HGPS cell (cell line): ENCODE data around the genes NIPAL4 and SOX30.

DNA sequence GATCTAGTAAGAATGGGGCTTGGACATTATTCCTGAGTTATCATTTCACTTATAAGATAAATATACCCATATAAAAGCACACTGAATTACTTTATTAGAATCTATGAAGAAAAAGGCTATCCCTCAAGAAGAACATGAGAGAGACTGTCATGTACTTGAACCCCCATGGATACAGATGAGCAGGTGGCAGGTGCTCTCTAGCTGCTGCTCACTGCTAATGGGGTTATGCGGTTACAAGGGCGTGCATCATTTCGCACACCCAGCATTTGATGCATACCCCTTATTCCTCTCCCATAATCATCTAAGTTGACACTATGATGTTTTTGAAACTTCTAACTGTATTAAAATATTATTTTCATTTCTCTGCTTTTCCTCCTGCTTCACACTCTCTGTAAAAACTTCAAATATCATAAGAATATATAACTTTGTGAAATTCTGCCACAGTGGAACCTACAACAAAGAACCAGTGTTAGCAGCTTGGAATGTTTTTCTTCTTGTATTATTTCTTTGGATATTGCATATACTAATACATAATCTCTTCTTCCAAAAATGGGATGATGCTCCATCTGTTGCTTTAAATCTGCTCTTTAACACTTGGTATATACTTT lies 16.5 kb downstream of the ITK start:
- RRBS: no CpG with 5 or more reads among the region's 3 CpGs

GRCh38 chr5:157248719-157249064 lies 17.2 kb upstream of the CYFIP2 start:
- RRBS: no CpG with 5 or more reads among the region's 7 CpGs

DNA sequence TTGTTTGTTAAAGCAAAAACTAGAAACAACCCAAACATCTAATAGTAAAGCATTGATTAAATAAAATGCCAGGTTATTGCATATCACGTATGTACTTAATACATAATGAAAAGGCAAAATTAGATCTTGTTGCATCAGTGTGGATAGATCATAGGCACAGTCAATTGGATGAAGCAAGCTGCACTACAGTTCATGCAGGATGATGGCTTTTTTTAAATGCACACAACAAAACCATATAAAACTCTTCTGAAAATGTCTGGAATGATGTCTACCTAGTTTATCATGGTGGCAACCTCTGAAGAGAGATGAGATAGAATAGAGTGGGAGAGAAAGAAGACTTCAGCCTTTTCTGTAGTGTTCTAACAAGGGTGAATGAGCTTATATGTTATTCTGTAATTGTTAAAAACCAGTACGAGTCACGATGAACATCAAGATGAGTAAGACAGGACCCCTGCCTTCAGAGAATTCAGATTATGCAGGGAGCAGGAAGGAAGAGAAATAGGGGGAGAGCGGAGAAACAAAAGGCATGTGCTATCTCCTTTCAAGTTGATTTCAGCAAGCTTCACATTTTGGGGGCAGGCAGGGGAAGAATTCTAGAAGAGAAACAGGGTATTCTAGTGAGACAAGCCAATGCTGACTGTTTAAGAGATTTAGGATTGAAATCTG lies 38.4 kb upstream of the FNDC9 start:
- RRBS: no CpG with 5 or more reads among the region's 4 CpGs

- RRBS: 4% methylated on average over 25 of the region's 54 CpGs
Measured at GRCh38 chr5:157459720-157460608, at the start of gene NIPAL4. NIPAL4 (plus strand) TSS chr5:157460213.

- RRBS: no CpG with 5 or more reads among the region's 3 CpGs
Measured at GRCh38 chr5:157485635-157486204, 25.7 kb downstream of the NIPAL4 start.

DNA sequence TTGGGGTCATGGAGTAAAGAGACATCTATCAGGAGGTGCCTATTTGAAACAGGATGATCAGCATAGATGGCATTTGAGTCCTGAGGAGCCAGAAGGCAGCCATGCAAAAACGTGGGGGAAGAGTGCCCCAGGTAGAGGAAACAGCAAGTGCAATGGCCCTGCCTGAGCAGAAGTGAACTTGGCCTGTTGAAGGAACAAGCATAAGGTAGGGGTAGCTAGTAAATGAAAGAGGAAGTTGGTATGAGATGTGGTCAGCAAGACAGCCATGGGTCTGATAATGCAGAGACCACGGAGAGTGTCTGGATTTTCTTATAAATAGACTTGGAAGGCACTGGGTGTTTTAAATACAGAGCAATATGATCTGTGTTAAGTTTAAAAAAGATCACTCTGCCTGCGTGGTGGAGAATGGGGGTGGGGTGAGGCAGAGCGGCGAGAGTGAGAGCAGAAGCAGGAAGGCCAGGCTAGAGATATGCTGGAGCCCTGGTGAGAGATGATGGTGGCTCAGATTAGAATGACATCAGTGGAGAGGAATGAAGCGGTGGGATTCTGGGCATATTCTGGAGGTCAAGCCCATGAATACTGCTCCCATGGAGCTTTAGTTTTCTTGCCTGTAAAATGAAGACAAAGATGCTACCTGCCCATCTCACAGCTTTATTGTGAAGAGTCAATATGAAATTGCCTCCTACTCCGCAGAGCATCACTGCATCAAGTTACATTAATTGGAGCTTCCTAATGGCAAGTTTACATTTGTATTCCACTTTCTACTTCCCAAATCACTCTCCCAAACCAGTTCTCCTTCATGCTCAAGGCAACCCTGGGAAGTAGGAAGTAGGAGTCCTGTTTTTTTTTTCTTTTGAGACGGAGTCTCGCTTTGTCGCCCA lies 4.1 kb downstream of the ADAM19 start:
- RRBS: no CpG with 5 or more reads among the region's 10 CpGs

DNA sequence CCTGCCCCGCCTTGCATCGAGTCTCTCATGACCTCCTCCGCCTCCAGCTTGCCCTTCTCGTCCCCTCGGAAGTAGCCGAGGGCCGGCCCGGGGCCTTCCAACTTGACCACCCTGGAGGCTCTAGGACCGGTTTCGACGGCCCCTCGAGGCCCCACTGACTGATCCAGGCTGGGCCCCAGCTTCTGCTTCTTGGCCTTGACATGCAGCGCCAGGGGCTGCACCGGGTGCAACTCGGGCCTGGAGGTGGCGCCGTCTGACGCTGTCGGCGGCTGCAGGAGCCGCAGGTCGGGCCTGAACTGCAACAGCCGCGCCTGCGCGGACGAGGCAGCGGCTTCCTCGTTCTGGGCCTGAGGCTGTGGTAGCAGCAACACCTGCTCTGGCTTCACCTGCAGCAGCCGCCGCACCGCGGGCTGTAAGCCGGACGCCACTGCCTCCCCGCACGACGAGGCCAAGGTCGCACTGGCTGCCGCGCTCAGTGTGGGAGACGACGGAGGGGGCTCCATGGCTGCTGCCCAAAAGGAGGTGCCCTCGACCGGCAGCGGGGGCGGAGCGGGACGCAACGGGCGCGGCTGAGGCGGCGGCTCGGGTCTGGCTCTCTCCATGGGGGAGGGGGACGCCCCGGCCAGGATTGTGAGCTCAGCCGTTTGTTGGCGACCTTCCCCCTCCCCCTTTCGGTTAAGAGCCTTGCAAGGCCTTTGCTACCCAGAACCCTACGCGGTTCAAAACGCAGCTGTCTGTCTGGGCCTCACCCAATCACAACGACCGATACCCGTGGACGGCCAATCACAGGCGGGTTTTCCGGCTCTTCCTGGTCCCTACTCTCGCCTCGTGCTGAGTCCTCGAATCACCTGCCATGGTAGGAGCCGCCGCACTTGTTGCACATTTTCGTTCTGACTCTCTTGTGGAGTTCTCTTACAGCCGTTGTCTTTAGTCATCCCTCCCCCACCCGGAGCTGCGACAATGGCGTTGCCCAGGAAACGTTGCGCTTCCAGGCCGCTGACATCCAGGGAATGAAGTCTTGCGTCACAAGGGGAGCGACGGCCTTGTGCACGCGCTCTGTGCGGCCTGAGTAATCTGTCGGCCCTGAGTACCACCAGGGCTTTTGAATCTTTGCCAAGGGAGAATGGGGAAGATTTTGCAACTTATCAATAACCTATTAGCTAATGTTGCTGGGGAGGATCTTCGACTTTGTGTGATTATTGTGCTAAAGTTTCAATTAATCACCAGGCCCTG lies at the start of gene SOX30:
Gene SOX30, minus strand, starts transcription at position 962 of the 1,233 bp plus-strand sequence.
- RRBS: 20% methylated on average over 23 of the region's 90 CpGs

DNA sequence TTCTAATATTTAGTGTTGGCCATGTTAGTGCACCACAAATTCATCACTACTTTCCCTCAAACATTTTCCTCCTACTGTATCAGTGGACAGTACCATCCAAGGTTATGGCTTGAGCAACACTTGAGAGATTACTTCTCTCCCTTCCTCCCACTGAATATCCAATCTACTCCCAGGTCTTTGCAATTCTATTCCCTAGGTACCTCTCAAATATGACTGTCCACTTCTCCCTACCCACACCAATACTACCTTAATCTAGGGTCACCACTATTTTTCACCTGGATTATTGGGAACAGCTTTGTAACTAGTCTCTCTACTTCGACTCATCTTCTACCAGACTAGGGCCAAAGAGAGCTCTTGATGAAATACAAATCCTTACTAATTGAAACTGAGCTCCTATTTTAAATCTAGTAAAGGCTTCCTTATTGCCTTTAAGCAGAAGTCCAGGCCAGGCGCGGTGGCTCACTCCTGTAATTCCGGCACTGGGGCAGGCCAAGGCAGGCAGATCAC lies 26.3 kb downstream of the CLINT1 start:
- RRBS: 100% methylated on average over 1 of the region's 4 CpGs

DNA sequence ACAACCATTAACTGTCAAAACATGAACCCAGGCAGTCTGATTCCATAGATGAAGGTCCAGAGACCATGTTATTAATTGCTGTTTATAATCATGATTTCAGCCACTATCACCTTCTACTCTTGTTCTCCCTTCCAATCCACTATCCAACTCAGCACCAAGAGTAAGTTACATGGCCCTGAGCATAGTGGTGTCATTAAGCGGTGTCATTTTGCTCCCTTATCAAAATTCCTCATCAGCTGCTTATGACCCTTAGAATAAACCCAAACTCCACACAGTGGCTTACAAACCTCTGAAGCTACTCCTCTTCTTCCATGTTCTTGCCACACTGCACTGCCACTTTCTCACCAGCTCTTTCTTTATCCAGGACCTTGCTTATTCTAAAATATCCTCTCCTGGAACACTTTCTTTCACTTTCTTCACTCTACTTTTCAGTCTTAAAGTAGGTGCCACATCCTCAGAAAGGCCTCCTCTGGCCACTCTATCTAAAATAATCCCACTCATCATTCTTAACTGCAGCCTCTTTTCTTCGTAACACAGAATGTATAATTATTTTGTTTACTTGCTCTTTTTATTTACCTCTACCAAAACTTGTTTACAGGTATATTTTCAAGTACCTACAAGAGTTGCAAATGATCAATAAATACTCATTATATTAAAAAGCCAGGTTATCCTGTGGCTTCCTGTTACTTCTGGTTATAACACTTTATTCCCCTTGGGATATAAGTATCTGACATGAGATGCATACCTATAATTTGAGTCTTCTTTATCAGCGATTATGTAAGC lies 22.4 kb downstream of the CLINT1 start:
- RRBS: no CpG with 5 or more reads among the region's 3 CpGs

- RRBS: no CpG with 5 or more reads among the region's 3 CpGs
Measured at GRCh38 chr5:158483520-158483766, 616.3 kb downstream of the EBF1 start.

DNA sequence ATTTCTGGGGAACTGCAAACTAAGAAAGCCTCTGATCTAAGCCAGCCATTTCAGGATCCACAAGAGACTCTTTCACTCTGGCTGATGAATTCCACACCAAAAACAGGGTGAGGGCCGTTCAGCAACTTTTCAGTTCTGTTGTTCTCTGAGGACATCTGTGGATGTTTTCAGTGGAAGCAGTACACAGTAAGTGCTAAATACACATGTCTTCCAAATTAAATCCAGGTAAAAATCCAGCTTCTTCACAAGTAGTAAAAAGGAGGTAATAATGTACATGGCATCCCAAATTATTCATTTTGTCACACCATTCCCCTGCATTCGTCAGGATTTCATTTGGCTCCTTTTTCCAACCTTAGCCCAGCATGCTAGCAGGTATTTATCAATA lies 51.0 kb downstream of the EBF1 start:
- RRBS: no CpG with 5 or more reads among the region's 2 CpGs

GRCh38 chr5:159061095-159062107 lies 38.3 kb downstream of the EBF1 start:
- RRBS: no CpG with 5 or more reads among the region's 19 CpGs

DNA sequence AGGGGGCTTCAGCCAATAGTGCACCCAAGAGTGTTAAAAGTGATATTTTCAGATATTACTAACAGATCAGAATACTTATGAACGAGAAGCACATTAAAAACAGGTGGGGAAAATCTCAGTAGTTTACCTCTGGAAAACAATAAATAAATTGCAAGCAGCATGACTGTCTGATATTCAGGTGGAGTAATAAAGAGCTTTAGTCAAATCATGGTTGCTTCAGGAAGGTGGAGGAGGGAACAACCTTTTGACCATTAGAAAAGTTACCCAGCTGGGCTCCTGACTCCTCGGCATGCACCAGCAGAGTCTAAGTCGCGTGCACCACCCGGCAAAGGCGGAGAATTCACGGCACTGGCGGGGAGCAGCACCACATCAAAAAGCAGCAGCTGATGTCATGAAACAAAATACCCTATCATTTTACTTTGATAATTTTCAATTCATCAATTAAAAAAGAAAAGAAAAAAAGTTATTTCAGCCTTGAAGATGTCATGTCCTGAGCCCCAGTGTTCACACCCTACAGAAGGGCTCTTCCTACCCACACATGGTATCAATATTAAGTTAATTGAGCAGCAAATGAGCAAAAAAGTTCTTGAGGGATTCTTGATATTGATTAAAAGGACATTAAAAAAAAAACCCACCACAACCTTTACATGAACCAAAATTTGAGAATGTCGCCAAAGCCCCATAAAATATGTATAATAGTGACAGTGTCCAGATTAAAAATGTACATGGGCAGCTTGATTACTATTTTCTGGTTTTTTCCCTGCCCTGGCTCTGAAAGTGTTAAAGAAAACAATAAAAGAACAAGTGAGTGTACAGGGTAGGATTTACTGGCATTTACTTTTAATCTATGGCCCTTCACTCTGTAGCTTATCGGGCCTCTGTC lies 34.4 kb downstream of the EBF1 start:
- RRBS: no CpG with 5 or more reads among the region's 10 CpGs

- RRBS: no CpG with 5 or more reads among the region's 6 CpGs
Measured at GRCh38 chr5:159090938-159091514, 8.7 kb downstream of the EBF1 start.

DNA sequence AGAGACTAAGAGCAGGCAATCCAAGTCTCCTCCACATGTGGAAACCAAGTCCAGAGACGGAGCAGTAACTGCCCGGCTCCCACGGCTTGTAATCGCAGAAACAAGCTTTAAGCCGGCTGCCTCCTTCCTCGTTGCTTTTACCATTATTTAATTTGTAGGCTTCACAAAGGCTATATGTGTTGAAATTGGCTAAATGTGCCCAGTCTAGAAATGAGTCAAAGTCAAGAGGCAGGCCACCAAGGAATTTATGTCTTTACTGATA lies 33.3 kb upstream of the EBF1 start:
- RRBS: 26% methylated on average over 3 of the region's 6 CpGs

- RRBS: no CpG with 5 or more reads among the region's 1 CpG
Measured at GRCh38 chr5:159191902-159192593, 17.3 kb downstream of the RNF145 start.

DNA sequence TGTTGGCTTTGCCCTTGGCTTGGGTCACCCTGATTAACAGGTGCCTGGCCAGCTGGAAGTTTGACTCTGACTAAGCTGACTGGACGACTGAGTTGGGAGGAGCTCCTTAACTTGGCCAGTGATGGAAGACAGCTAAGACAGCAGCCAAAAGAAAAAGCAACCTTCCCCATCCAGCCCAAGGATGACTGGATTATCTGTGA lies 60.4 kb upstream of the ADRA1B start:
- RRBS: no CpG with 5 or more reads among the region's 1 CpG

DNA sequence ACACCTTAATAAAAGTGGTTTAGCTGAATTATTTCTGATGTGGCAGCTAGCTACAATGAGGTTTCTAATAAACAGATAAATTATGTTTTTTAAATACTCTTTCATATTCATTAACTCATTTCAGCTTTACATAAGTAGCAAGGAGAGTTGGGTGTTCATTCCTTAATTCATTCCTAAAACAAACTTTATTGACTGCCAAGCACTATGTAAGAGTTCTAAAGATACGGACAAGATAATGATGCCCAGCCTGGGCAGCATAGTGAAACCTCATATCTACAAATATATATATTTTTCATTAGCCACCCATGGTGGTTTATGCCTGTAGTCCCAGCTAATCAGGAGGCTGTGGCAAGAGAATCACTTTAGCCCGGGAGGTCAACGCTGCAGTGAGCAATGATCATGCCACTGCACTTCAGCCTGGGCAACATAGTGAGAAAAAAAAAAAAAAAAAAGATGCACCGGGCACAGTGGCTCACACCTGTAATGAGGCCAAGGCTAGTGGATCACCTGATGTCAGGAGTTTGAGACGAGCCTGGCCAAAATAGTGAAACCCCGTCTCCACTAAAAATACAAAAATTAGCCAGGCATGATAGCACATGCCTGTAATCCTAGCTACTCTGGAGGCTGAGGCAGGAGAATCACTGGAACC lies 50.3 kb upstream of the ADRA1B start:
- RRBS: no CpG with 5 or more reads among the region's 6 CpGs

- RRBS: no CpG with 5 or more reads among the region's 12 CpGs
Measured at GRCh38 chr5:159917994-159918554, 1.8 kb downstream of the ADRA1B start.

DNA sequence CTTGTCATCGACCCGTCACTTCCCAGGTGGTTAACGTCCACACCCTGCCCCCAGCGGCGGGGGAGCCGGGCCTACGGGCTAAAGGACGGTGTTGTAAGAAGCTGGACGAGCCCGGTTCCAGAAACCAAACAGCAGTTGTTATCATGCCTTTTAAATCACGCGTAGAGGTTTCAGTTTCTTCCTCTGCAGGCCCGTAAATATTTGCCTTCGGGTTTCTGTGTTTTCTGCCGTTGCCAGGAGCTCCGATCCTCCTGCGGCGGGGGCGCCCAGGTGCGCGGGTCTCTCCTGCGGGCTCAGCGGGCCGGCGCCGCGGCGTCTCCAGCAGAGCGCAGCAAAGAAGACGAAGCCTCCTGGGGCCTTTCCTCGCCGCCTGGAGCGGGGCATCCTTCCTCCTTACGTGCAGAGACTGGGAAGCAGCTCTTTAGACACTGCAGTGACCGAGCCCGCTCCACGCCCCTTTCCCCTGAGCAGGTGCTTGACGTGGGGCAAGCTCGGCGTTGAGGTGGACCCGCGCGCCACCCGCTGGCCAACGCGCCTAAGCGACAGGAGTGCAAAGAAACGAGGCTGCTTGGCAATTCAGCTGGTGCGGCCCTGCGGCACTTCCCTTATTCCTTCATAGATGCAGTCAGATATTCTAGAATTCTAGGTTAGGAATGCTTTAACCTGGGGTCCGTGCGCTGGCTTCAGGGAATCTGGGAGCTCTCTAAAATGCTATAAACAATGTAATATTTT lies 21.7 kb upstream of the TTC1 start:
- RRBS: 0% methylated on average over 3 of the region's 52 CpGs